Measurements from ENCODE around the gene ADRA1B.

DNA sequence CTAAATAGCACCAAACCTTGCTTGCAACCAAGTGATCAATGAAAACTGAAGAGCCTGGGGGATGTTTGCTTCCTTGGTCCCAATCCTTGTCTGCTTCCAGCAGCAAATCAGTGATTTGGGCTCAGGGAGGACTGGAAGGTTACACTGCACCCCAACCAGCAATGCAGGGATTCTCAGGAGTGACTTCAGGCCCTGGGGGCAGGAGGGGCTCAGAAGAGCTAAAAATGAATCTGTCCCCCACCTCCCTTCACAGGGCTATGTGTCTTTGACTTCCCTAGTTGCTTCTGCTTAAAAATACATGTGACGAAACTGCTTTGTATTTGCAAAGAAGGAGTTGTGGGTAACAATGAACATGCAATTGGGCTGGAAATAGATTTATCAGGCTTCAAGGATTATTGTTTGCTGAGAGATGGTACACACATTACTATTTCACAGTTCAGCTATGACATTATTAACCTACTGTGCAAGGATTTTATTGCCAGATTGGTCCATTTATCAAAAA is 218.0 kb downstream of the EBF1 start:
- PRO-cap = no peak

GRCh38 chr5:158995688-158996055 is 104.0 kb downstream of the EBF1 start:
- PRO-cap = no peak

- PRO-cap = no peak
These were observed 51.0 kb downstream of the EBF1 start for GRCh38 chr5:159048731-159049115.

DNA sequence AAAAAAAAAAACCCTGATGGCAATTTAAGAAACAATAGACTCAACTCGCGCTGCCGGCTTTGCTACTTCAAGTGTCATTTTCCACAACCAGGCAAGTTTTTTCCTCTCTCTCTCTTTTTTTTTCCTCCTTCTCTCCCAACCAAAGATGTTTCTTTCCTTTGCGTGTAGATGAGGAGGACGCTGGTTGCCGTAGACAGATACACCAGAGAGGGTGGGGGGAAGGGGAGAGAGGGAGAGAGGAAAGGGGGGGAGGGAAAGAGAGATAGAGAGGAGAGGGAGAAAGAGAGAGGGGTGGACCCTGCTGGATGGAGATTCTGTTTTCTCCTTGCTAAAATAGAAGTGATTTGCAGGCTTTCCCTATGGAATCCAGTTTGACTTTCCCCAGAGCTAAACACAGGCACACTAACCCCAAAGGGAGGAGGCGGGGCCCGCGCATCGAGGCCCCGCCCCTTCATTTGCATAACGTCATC is 264 bp upstream of the EBF1 start:
- PRO-cap = unidirectional peak, minus-strand start at position 73 of the sequence; bidirectional peak, plus-strand start outside the sequence, minus-strand start at position 373 of the sequence

GRCh38 chr5:159181630-159182299 is 27.6 kb downstream of the RNF145 start:
- PRO-cap = no peak

GRCh38 chr5:159331230-159332413 is 1.3 kb upstream of the IL12B start:
- PRO-cap = no peak

DNA sequence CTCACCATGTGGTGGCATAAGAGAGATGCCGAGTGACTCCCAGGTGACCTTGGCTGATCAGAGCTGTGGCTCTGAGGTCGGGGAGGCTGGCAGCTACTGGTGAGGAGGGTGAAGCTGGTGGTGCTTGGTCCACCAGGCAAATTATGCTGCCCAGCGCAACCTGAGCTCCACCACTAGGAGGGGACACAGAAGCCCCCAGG is 111.2 kb upstream of the IL12B start:
- PRO-cap = no peak

DNA sequence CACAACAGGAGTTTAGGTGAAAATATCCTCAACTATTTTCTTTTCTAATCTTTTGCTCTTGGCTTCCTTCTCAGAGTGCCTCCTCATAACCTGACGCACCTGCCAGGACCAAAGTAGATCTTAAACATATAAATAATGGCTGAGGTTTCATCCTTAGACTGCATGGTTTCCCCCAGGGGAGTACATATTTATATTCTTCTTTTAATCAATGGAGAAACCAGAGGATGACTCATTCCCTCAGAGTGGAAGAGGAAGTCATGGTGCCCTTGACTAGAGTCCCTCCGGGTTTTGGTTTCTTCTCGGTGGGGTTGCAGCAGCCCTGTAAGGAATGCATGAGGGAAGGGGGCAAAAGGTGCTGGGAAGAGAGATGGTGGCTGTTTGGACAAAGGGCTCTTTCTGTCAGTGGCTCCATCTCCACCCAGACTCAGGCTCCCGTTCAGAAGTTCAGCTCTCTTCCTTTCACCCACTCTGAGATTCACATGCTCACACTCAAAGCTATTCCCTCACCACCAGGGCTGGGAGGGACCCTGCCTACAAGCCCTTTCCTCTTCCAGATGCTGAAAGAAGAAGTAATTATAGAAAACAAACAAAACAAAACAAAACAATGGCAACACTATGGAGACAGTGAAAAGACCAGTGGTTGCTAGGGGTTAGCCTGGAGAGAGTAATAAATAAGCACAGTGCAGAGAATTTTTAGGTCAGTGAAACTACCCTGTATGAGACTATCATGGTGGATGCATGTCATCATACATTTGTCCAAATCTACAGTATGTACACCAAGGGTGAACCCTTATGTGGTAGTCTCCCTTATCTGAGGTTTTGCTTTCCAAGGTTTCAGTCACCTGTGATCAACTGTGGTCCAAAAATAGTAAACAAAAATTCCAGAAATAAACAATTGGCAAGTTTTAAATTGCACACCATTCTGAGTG is 129.8 kb upstream of the IL12B start:
- PRO-cap = no peak

DNA sequence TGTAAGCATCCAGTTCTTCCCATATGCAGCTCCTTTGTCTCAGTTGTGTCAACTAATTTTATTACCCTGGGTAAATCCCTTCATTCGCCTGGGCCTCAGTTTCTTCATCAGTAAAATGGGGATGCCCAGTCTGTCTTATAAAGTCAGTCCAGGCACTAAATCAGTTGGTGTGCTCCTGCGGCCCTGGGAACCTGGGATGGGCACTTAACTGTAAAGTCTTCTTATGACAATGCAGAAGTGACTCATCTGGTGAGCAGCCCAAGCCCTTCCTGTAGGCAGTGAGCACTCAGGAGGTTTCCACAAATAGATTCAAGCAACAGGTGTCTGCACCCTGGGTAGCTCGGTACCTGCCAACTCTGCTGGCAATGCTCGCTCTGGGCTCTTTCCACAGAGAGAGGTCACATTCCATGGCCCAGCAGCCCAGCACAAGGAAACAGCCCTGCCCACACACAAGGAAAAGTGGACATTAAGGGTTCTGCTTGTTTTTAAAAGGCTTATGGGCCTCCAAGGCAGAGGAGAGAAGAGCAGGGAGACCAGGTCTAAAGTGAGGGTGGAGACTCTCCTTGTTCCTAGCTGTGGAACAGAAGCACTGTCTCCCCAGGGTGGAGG is 89.8 kb upstream of the ADRA1B start:
- PRO-cap = no peak

- PRO-cap = unidirectional peak, plus-strand start at chr5:159913357
These were observed 3.2 kb upstream of the ADRA1B start for GRCh38 chr5:159912924-159913687.

- PRO-cap = no peak
These were observed at the start of gene ADRA1B for GRCh38 chr5:159915744-159917018. ADRA1B (plus strand) TSS chr5:159916482.

- PRO-cap = no peak
These were observed 38.9 kb downstream of the PWWP2A start for GRCh38 chr5:160080313-160080871.

- PRO-cap = no peak
These were observed 25.3 kb downstream of the C1QTNF2 start for GRCh38 chr5:160344973-160345662.

- PRO-cap = no peak
These were observed 10.4 kb downstream of the C1QTNF2 start for GRCh38 chr5:160359801-160360604.

- PRO-cap = no peak
These were observed 47.6 kb downstream of the PTTG1 start for GRCh38 chr5:160469012-160469985.

GRCh38 chr5:160799146-160799608 is 52.8 kb downstream of the ATP10B start:
- PRO-cap = no peak

DNA sequence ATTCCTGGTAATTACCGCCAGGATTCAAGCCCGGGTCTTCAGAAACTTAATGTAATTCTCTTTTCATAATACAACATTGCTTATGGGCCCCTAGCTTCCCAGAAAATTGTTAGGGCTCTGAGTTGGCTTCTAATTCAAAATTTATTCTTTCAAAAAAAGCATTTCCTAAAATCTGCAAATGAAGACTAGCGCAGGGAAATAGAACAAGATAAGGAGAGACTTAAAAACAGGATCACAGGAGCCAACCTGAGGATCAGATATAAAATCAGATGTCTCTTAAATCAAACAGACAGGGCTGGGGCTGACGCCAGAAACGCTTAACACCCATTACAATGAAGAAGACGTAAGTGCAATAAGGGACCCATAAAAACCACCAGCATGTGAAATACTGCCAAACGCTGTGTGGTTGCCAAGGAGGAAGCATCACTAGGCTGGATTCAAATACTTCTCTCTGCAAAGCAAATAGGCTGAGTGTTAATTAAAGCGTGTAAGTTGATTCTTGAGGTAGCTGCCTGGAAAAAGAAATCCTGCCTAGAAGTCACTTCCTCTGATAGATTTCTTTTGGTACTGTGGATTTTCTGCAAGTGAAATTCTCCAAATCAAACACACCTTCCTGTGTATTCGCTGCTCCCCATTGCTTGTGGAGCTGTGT is 74.4 kb upstream of the ATP10B start:
- PRO-cap = no peak

GRCh38 chr5:161847436-161847839 is 482 bp upstream of the GABRA1 start:
- PRO-cap = no peak

DNA sequence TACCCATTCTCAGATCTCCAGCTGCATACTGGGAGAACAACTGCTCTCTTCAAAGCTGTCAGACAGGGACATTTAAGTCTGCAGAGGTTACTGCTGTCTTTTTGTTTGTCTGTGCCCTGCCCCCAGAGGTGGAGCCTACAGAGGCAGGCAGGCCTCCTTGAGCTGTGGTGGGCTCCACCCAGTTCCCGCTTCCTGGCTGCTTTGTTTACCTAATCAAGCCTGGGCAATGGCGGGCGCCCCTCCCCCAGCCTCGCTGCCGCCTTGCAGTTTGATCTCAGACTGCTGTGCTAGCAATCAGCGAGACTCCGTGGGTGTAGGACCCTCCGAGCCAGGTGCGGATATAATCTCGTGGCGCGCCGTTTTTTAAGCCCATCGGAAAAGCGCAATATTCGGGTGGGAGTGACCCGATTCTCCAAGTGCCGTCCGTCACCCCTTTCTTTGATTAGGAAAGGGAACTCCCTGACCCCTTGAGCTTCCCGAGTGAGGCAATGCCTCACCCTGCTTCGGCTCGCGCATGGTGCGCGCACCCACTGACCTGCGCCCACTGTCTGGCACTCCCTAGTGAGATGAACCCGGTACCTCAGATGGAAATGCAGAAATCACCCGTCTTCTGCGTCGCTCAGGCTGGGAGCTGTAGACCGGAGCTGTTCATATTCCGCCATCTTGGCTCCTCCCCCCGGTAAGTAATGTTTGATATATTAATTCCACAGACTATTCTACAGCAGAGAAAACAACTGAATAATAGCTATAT is 31.1 kb upstream of the GABRG2 start:
- PRO-cap = no peak

DNA sequence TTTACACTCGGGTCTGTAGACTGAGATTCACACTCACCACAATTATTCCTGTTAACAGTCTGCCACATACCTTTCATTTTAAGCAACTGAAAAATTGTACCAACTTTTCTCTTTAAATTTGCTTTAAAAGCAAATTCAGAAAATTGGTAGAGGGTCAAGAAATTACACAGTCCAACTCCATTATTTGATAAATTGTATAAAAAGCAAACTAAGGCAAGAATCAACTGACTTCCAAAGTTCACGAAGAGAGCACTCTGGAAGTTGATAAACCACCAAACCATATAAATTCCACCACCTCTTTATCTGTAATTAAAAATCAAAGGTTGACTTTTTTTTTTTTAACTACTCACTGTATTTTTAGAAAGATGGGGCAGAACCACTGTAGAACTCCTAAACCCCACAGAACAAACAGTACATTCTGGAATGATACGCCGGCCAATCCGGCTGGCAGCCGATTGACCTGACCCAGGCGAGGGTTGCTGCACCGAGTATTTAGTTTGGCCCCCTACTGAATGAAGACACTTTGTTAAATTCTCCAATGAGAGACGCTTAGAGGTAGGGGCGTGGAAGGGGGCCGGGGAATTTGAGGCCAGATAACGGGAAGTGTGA is 458 bp upstream of the CCNG1 start:
- PRO-cap = bidirectional peak, plus-strand start outside the sequence, minus-strand start at position 462 of the sequence

Data from duodenum (tissue), 1 donor.